ENCODE results near the gene ADAM10.

DNA sequence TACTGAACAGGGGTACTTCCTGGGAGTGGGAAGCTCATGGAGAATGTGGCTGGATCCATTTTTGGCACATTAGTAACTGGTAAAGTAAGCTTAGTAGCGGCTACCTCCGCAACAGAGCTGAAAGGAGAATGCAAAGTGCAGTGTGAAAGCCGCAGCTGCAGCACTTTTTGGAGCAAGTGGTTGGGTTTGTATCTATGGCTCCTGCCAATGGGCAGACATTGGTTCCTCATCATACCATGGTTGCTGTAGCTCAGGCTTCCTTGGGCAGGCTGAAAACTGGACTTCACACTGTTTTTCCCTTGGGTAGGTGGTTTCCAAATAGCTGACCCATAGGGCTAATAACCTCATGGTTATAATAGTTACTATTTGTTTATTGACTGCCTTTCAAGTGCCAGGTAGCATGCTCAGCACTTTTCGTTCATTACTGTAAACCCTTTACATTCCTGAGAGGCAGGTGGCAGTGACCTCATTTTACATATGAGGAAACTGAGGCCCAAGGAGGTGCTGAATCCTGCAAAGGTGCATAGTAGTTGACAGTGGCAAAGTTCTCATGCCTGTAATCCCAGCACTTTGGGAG lies 4.5 kb downstream of the CGNL1 start:
- PRO-cap, 4 experiments, result peak in 3 of 4 experiments; most common plus-strand start position 382 of the sequence (in 2); most common minus-strand start position 278 of the sequence (in 3)
- RAMPAGE, long total RNA, 2 experiments, result no peak in any of the 2 experiments

DNA sequence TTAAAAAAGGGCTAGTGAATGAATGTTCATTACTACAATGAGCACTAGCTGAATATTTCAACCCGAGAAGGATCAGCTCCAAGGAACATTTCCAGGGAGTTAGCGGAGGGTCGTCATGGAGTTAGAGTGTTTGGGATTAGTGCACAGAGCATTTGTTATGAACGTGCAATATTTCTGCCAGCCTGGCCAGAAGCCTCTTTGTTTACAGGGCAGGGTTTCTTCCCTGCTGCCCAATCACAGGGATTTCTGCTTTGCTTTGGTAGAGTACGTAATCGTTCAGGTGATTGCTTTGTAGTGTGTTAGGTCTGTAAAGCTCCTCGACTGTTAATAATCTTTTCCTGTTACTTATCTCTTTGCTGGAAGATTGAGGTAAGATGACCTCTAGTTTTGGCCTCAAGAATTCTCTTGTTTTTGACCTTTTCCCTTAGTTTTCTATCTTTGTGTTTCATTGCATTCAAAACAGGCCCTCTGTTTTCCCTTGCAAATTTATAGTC lies 6.0 kb downstream of the CGNL1 start:
- PRO-cap, 4 experiments, result peak in 3 of 4 experiments; most common plus-strand start position 283 of the sequence (in 3); most common minus-strand start position 132 of the sequence (in 2)
- RAMPAGE, long total RNA, 2 experiments, result no peak in any of the 2 experiments

GRCh38 chr15:57435262-57435661 lies 59.0 kb downstream of the CGNL1 start:
- PRO-cap, 4 experiments, result peak in 4 of 4 experiments; most common plus-strand start chr15:57435422 (in 4)
- RAMPAGE, long total RNA, 2 experiments, result no peak in any of the 2 experiments

DNA sequence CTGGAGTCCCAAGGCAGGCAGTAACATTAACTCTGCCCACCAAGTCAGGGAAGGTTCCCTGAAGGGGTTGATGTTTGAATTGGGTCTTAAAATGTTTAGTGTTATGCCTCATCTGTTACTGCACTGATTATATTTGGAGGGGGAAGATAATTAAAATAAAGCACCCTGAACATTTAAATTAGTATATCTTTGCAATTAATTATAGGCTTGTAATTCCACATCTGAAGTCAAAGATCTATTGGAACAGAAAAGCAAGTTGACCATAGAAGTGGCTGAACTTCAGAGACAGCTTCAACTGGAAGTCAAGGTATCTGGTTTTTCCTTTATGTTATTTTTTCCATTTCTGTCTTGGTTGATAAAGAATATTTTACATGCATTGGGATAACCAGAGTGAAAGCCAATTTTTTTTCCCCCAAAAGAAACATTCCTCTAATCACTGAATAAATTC lies 75.0 kb downstream of the CGNL1 start:
- PRO-cap, 4 experiments, result no peak in any of the 4 experiments
- RAMPAGE, long total RNA, 2 experiments, result start-site peak on the plus strand in 2 of 2 experiments, centred at positions 236 to 243 of the sequence, 31 to 69 reads per replicate

DNA sequence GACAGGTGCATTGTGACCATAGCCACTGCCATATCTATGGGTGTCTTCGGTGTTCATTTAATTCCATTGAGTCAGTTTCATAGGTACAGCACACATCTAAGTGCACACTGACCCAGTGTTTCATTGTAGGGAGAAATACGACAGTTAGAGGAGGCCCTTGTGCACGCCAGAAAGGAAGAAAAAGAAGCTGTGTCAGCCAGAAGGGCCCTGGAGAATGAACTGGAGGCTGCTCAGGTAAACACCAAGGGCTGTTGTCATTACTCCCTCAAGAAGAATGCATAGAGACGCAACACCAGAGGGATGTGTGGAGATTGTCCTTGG lies 73.5 kb upstream of the MYZAP start:
- PRO-cap, 4 experiments, result no peak in any of the 4 experiments
- RAMPAGE, long total RNA, 2 experiments, result no peak in any of the 2 experiments

DNA sequence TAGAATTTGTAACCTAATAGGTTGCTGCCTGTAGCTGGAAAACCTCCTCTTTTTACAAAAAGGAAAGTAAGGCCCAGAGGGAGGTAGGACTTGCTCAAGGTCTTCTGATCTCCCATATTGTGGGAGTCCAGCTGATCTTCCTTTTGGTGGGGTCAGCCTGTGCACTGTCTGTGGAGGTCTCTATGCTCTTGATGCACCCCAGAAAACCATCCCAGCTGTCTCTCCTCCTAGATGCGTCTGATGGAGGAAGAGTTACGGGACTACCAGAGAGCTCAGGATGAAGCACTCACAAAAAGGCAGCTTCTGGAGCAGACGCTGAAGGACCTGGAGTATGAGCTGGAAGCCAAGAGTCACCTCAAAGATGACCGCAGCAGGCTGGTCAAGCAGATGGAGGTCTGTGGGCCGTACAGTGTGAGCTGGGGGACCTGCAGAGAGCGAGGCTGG lies 63.3 kb upstream of the MYZAP start:
- PRO-cap, 4 experiments, result no peak in any of the 4 experiments
- RAMPAGE, long total RNA, 2 experiments, result no peak in any of the 2 experiments

- PRO-cap, 4 experiments, result no peak in any of the 4 experiments
- RAMPAGE, long total RNA, 2 experiments, result no peak in any of the 2 experiments
Observed at GRCh38 chr15:57603892-57605075, 12.6 kb downstream of the MYZAP start.

DNA sequence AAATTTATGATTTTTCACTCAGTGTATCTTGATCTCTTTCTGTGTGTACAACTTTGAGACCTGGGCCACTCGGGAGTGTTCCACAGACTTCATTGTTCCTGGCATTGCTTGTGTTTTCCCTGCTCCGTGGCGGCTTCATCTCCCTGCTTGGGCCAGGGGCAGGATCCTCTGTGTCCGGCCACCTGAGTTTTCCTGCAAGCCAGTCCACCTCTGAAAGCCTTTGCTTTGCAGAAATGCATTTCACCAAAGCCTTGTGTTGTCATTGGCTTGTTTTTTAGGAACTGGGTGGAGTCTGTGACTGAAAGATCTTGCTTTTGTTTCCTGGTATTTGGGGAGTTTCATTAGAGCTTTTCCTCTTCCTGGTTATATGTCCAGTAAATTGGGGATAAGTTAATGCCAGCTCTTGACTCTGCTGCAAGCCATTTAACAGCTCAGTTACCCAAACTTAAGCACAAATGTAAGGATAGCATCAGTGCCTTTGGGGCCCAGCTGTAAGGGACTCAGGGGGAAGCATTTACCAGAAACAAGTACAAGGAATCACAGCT lies 23.7 kb downstream of the MYZAP start:
- PRO-cap, 4 experiments, result no peak in any of the 4 experiments
- RAMPAGE, long total RNA, 2 experiments, result no peak in any of the 2 experiments

DNA sequence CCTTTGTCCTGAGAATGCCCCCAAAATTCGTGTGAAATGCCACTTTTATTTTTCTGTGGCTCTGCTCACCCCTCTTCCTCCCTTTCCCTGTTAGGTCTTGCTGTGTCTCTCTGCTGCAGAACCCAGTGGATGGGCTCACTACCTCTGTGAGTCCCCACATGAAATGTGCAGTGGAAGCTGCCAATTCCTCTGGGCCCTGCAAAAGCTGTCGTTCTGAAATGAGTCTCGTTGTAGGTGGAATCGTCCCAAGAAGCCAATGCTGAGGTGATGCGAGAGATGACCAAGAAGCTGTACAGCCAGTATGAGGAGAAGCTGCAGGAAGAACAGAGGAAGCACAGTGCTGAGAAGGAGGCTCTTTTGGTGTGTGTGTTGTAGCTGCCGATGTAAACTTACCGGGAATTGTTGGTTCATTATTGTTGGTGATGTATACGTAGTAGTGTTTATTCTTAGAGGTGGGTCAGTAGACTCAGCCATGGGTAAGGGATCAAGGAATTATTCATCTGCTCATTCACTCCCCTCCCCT lies 40.6 kb downstream of the MYZAP start:
- PRO-cap, 4 experiments, result no peak in any of the 4 experiments
- RAMPAGE, long total RNA, 2 experiments, result no peak in any of the 2 experiments

- PRO-cap, 4 experiments, result peak in 2 of 4 experiments; most common plus-strand start chr15:57923079 (in 2)
- RAMPAGE, long total RNA, 2 experiments, result no peak in any of the 2 experiments
Observed at GRCh38 chr15:57922744-57923131, 142.8 kb downstream of the ALDH1A2 start.

DNA sequence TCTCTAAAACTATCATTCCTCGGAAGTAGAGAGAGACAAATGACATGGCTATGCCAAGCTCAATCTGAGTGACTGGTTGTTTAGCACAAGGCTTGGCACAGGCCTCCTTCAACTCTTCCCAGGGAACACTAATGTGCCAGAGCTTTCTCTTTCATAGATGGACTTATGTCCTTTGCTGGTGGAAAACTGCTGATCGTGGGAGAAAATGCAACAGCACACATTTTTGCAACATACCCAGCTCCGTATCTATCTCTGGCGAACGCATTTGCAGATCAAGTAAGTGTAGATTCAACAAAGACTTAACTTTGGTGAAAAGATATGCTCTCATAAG lies 36.5 kb downstream of the AQP9 start:
- PRO-cap, 4 experiments, result peak in 2 of 4 experiments; most common plus-strand start position 171 of the sequence (in 2)
- RAMPAGE, long total RNA, 2 experiments, result no peak in any of the 2 experiments

GRCh38 chr15:58179631-58180221 lies 41.5 kb downstream of the AQP9 start:
- PRO-cap, 4 experiments, result no peak in any of the 4 experiments
- RAMPAGE, long total RNA, 2 experiments, result start-site peak on the minus strand in 1 of 2 experiments, at chr15:58179823-58180064 at its widest, 10 reads per replicate

DNA sequence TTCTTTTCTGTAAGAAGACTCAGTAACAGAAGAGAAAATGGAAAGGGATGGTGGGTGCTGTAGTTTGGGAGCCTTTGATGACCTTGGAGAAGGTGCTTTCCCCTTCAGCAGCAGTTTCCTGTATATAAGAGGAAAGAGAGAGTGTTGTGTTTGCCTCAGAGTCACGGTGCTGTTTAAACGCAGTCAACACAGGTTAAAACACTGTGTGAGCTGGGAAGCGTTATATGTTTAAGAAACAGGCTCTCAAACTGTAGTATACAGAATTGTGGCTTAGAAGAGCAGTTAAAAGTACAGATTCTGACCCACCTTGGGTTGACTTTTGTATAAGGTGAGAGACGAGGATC lies 111.8 kb downstream of the AQP9 start:
- PRO-cap, 4 experiments, result no peak in any of the 4 experiments
- RAMPAGE, long total RNA, 2 experiments, result no peak in any of the 2 experiments

GRCh38 chr15:58306465-58307410 lies 125.1 kb upstream of the LIPC start:
- PRO-cap, 4 experiments, result peak in 4 of 4 experiments; most common plus-strand start chr15:58306785 (in 2); most common minus-strand start chr15:58306689 (in 3)
- RAMPAGE, long total RNA, 2 experiments, result no peak in any of the 2 experiments

- PRO-cap, 4 experiments, result peak in 3 of 4 experiments; most common minus-strand start chr15:58331424 (in 2)
- RAMPAGE, long total RNA, 2 experiments, result start-site peak on the minus strand in 1 of 2 experiments, at chr15:58331416-58331432 at its widest, 32 reads per replicate
Observed at GRCh38 chr15:58331206-58331541, 100.6 kb upstream of the LIPC start.

- PRO-cap, 4 experiments, result peak in 1 of 4 experiments; most common minus-strand start chr15:58473909 (in 1)
- RAMPAGE, long total RNA, 2 experiments, result no peak in any of the 2 experiments
Observed at GRCh38 chr15:58473679-58474123, 41.9 kb downstream of the LIPC start.

DNA sequence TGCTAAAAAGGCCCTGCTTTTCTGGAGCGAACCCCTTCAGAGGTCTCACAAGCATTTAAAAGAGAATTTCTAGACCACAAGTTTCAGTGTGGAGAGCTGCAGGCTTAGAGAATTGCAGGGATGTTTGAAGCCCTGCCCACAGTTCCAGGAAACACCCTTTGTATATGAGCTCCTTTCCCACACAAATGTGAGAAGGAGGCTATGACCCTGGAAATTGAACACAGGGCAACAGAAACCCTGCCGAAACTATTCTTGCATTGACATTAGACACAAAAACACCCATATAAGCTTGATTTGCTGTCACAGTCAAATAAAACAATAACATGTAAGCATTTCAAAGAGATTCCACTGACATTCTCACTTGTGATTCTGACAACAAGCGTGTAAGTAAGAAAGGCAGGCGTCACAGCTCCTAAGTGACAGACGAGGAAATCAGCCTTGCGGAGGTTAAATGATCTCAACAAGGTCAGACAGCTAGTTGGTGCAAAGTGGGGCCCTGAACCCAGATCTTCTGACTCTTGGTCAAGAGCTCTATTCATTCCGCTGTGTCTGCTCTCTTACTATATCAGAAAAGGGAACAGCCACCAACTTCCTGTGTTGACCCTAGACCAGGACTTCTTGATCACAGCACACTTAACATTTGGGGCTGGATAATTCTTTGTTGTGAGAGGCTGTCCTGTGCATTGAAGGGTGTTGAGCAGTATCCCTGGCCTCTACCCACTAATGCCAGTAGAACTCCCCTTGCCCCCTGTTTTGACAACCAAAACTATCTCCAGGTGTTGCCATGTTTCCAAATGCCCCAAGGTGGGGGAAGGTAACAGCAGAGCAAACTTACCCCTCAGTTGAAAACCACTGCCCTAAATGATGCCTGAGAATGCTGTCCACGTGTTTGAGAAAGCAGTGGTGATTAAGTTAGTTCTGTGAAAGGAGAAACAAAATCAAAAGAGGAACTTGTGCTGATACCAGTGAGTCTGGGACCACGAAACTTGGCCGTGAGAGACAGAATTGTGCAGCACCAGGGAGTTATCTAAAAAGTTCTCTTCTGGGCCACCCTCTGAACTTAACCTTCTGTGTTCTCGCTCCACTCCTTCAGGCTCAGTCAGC lies 86.0 kb downstream of the LIPC start:
- PRO-cap, 4 experiments, result no peak in any of the 4 experiments
- RAMPAGE, long total RNA, 2 experiments, result no peak in any of the 2 experiments

DNA sequence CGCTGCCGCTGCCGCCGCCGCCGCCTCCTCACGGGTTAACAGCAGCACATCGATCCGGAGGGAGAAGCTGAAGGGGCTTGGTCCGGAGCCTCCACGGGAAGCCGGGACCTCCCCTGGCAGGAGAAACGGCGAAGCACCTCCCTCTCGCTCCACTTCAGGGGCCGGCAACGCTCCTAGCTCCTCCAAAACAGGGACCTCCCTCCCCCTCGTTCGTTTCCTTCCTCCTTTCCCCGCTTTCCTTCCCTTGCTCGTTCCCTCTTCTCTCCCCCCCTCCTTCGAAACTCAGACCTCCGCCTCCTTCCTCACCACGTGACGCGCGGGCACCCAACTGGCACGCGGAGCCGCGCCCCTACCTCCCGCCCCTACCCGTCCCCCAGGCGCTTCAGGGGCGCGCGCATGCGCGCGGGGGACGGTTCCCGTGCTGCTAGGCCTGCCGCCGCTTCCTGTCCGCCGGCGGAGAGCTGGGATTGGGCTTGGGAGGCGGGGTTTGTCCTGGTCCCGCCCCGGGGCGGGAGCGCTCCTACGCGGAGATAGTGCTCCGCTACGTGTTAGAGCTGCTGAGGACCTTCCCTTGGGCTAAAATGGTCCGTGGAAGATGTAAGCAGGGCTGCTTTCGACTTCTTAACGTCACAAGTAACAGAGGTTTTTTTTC lies at the start of gene ADAM10:
ADAM10 (minus strand) TSS at position 169 of the 652 bp plus-strand sequence.
- PRO-cap, 4 experiments, result peak in 4 of 4 experiments; most common plus-strand start position 548 of the sequence (in 4); most common minus-strand start position 208 of the sequence (in 2)
- RAMPAGE, long total RNA, 2 experiments, result start-site peak on the minus strand in 2 of 2 experiments, centred at positions 160 to 180 of the sequence, 259 to 454 reads per replicate

DNA sequence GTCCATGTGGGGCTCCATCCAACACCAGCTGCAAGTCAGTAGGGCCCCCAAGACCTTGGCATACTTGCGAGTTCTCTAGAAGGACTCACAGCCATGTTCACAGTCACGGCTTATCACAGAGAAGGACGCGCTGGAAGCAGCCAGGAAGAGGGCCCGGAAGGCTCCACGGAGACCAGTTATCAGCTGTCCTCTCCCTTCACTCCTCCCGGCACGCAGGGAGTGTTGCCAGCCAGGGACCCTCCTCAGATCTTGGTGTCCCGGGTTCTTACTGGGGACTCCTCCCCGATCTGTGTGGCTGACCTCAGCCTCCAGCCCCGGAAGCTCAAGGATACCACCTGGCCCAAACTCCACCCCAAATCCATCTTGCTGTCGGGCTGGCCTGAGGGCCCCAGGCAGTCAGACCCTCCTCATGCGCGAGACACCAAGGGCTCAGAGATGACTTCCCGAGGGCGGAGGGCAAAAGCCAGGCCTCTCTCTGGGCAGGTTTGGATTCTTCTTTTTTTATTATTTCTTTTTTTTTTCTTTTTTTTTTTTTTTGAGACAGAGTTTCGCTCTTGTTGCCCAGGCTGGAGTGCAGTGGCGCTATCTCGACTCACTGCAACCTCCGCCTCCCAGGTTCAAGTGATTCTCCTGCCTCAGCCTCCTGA lies 67.9 kb downstream of the SLTM start:
- PRO-cap, 4 experiments, result no peak in any of the 4 experiments
- RAMPAGE, long total RNA, 2 experiments, result no peak in any of the 2 experiments

- PRO-cap, 4 experiments, result peak in 4 of 4 experiments; most common plus-strand start chr15:58933092 (in 3); most common minus-strand start chr15:58933041 (in 1)
- RAMPAGE, long total RNA, 2 experiments, result no peak in any of the 2 experiments
Observed at GRCh38 chr15:58932969-58933260, 564 bp downstream of the SLTM start.